Neural progenitor cell (in vitro differentiated cells): ENCODE data around the genes EIF3A and SFXN4.

- RAMPAGE, long total RNA: no peak
Observed at GRCh38 chr10:117552096-117552729, 9.7 kb downstream of the EMX2 start.

DNA sequence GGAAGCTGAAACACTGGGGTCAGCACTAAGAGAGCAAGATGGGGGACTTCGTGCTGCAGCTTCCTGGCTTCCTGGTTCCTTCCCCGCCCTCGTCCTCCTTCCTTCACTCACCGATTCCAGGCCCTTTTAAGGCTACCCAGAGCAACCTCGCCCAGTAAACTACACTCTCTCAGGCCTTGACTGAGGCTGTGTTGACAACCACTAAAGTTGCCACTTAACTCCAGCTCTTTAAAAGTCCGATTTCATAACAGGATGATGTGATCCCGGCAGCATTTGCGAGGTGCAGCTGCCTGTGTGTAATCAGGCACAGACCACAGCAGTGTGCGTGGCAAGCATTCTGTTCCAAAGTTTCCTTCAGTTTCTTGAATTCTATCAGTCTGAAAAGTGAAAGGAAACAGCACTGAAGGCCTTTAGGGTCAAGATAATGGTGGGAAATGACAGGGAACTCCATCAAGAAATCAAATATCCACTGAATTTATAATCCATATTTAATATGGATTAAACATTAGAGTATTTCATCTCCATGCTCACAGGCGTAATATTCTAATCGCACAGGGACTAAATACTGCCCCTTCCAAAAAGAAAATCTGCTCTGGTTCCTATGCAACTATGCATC, 110.5 kb downstream of the RAB11FIP2 start:
- RAMPAGE, long total RNA: no peak

- RAMPAGE, long total RNA: no peak
Observed at GRCh38 chr10:118024495-118025142, 22.1 kb downstream of the RAB11FIP2 start.

- RAMPAGE, long total RNA: no peak
Observed at GRCh38 chr10:118045557-118046533, 896 bp downstream of the RAB11FIP2 start.

DNA sequence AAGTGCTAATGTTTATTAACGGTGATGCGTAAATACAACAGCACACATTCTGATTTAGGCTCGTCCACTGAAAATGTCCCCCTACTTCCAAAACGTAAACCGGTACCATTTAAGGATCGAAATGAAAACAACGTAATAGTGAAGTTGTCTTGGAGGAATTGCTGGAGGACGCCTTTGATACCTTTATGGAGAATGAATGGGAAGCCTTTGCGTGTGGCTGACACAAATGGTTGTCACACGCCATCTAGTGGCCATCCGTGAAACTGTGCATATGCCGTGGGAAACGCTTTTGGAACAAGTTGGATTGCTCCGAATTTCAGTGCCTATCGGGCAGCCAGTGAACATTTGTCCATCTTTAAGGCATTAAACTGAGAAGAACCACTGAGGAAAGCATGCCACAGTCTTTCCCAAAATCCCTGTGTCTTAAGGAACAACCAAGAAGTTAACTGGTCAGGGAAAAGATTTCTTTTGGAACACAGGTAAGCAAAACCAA, 100.9 kb downstream of the FAM204A start:
- RAMPAGE, long total RNA: no peak

DNA sequence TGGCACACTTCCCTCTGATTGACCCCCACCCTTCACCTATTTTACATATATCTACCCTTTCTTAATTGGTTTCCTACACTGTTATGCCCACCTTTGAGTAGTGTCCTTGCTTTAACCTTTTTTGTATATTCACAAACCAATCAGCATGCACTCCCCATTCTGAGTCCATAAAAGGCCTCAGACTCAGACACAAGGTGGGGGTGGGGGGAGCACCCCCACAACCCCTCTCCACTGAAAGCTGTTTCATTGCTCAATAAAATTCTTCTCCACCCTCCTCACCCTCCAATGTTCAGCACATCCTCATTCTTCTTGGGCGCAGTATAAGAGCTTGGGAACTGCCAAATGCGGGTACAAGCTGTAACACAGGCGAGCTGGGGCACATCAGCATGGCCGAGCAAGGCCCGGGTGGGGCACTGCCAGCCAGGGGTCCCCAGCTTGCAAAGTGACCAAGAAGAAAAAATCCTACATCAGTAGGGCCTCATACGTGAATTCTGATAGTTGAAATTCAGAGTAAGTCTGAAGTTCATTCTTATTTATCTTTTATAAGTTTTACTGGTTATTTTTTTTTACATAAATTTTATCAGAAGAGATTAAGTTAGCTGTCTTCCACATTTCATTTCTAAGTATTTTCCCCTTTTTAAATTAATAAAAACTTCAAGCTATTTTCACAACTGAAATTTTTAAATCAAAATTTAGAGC, 50.1 kb downstream of the CACUL1 start:
- RAMPAGE, long total RNA: no peak

DNA sequence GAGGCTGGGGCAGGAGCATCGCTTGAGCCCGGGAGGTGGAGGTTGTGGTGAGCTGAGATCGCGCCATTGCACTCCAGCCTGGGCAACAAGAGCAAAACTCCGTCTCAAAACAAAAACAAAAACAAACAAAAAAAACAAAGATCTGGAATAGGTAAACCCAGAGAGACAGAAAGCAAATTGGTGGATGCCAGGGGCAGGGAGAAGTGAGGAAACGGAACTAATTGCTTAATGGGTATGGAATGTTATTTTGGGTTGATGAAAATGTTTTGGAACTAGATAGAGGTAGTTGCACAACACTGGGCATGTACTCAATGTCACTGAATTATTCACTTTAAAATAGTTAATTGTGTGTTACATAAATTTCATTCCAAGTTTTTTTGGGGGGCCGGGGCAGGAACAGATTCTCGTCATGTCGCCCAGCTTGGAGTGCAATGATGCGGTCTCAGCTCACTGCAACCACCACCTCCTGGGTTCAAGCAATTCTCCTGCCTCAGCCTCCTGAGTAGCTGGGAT, 10.4 kb downstream of the CACUL1 start:
- RAMPAGE, long total RNA: no peak

DNA sequence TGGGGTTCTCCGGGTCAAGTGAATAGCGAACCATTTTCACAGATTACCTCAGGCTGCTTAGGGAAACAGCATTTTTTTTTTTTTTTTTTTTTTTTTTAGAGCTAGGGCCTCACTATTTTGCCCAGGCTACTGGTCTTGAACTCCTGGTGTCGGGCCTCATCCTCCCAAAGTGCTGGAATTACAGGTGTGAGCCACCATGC, 117.7 kb upstream of the CACUL1 start:
- RAMPAGE, long total RNA: no peak

DNA sequence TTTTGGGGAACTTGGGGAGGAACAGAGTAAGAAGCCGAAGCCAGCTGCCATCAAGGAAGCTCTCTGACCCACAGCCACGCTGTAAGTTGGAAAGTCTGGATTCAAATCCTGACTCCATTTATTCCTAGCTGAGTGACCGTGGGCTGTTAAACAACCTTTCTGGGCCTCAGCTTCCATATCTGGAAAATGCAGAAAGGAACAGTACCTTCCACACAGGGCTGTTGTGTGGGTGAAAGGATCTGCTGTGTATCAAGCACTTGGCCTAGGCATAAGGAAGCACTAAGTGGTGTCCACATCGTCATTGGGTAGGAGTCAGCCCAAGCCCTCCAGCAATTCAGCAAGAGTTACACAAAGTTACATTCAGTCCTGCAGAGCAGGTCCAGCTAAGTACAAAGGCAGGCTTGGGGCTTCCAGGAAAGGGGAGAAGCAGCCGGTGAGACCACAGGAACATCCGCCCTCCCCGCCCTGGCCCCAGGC, 69.5 kb upstream of the NANOS1 start:
- RAMPAGE, long total RNA: no peak

- RAMPAGE, long total RNA: no peak
Observed at GRCh38 chr10:119030660-119031658, 1.4 kb downstream of the NANOS1 start.

GRCh38 chr10:119035915-119036399, 6.4 kb downstream of the NANOS1 start:
- RAMPAGE, long total RNA: no peak

DNA sequence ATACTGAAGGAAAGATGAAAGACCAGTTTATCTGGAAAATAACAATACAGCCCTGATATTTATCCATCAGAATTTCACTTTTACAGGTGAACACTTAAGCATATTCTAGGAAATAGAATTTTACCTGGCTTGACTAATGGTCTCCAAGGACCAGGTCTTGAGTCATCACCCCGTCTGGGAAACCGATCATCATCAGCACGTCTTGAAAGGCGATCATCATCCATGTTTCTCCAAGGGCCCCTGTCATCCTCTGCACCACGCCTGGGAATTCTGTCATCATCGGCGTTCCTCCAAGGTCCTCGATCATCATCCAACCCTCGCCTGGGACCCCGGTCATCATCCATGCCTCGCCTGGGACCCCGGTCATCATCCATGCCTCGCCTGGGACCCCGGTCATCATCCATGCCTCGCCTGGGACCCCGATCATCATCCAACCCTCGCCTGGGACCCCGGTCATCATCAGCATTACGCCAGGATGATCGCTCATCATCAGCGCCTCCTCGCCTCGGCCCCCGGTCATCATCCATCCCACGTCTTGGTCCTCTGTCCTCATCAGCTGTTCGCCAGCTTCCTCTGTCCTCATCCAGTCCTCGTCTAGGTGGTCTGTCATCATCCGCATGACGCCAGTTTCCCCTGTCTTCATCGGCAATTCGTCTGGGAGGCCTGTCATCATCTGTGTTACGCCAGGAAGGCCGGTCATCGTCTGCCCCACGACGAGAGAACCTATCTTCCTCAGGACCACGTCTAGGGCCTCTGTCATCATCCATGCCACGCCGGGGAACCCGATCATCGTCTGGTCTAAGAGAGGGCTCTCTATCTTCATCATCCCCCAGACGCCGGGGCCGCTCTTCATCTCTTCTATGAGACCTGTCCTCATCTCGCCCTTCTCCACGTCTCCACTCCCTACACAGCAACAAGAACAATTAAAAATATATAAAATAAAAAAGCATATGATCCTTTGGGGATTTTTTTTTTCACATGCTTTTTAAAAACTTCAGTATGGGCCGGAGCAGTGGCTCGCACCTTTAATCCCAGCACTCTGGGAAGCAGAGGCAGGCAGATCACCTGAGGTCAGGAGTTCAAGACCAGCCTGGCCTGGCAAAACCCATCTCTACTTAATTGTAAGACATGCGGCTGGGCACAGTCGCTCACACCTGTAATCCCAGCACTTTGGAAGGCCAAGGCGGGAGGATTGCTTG, 12.8 kb downstream of the NANOS1 start:
- RAMPAGE, long total RNA: no peak

DNA sequence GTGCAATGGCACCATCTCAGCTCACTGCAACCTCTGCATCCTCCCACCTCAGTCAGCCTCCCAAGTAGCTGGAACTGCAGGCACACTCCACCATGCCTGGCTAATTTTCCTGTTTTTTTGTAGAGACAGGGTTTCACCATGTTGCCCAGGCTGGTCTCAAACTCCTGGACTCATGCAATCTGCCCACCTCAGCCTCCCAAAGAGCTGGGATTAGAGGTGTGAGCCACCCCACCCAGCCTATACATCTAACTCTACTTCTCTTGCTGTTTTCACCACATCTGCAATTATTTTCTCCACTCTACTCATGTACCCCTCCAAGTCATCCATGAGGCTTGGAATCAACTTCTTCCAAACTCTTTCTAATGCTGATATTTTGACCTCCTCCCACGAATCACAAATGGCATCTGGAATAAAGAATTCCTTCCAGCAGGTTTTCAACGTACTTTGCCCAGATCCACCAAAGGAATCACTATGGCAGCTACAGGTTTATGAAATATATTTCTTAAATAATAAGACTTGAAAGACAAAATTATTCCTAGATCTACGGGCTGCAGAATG, 23.0 kb downstream of the NANOS1 start:
- RAMPAGE, long total RNA: no peak

DNA sequence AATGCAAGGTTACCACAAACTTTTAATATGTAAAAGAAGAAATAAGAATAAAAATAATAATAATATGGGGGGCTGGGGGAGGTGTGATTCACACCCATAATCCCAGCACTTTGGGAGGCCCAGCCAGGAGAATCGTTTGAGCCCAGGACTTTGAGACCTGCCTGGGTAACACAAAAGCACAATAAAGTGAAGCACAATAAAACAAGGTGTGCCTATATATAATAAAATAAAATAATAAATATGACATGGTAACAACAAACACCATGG, 25.2 kb downstream of the EIF3A start:
- RAMPAGE, long total RNA: no peak

DNA sequence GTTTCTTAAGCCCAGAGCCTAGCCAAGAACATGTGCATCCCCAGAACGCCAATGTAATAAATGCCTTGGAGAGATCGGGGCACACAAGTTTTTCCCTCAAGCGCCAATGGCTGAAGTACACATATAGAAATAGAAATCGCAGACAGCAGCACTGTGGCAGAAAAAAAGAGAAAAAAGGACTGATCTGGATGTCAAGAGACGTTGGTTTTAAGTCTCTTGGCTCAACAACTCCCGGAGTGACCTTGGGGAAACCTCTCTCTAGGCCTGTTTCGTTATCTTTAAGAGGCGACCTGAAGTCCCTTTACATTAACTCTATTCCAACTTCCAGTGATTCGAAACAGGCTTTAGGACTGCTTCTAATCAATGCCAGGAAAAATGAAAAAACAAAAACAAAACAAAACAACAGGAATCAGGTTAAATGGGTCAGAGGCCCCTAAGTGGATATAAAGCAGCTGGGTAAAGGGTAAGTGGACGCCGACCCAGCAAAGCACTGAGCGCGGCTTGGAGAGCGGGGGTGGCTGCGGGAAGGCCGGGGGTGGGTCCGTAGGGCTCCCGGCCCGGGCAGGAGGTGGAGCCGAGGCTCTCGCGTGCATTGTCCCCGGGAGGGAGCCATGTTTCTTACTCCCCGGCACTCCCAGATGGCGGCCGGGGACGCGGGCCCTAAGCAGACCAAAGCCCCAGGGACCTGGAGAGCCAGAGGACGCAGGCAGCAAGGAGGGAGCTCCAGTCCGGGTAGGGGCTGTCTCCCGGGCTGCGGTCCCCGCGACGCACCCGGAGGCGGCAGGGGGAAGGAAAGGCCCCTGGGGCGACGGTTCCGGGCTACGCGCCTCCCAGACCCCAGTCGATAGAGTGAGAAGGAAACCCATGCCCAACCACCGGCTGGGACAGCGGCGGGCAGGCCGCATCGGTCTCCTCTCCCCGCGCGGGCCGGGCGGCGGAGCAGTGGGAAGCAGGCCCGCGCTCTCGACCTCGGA, 721 bp downstream of the EIF3A start:
- RAMPAGE, long total RNA: no peak

DNA sequence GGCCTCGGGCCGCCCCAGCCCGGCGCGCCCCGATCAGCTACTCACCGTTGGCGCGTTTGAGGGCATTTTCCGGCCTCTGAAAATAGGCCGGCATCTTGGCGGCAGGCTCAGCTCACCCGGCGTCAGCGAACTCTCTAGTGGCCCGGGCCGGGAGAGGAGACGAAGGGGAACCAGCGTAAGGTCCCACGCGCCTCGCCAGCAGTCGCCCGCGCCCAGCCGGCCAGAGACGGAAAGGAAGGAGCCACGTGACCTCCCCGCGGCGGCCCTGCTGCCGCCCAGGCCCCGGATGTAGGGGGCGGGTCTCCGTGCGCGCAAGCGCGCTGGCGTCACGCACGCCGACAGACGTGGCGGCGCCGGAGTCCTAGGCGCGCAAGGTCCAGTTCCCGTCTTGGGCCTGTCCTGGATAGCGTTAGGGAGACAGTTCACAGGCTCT, at the start of gene EIF3A:
Gene EIF3A, minus strand, starts transcription at position 235 of the 433 bp plus-strand sequence.
- RAMPAGE, long total RNA: start-site peak on the minus strand centred at position 218 of the sequence, 43 bp wide, 194 and 71 reads in 2 replicates

DNA sequence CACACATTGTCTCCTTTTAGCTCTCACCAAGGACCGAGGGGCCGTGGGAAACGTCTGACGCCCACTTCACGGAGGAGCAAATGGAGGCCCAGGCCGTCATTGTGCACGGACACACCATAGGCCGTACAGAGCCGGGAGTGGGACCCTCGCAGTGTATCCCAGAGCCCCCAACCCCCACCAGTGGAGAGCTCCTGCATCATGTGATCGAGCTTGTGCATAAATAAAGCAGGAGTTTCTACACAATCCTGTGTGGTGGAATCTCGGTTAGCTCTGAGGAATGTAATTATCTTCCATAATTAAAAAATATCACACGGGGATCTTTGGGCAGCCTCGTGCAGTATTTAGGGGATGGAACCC, 809 bp downstream of the DENND10 start:
- RAMPAGE, long total RNA: no peak

DNA sequence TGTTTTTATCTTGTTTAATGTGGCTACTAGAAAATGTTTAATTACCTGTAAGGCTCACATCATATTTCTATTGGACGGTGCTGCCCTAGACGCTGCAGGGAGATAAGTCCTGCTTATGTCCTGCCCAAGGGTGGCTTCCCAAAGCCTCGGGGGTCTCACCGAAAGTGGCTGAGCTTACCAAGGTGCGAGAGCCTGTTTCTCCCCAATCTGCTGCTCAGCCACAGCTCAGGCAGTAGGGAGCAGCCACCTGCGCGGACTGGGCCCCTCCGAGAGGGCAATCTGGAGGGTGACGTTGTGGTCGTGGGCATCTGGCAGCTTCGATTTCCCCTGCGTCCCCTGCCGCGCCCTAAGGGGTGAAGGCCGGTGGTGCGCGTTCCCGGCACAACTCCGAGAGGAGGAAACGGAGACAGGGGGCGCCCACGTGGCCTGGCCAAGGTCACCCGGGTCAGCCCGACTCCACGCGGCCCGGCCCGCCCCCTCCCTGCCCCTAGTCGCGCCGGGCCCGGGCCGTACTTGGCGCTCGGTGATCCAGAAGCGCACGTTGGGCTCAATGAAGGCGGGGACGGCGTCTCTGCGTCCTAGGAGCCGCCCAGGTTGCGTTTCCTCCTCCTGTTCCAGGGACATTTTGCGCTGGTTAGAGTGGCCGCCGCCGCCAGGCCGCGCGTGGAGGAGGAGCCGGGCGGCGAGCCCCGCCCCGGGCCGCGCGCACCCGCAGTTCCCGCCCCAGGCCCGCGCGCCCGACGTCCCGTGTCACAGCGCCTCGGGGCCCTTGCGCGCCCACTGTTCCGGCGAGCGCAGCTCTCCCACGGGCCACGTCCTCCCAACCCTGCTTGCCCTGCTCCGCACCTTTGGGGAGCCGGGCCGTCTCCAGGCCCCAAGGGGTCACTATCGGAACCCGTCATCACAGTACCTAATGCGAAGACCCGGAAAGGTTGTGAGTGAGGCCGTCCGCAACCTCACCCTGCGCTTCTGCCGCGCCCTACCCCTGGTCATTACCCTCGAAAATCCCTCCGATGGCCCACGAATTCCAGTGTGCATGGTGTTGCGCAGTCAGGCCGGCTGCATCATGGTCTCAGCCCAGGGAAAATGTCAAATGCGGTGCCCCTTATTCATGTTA, at the start of gene SFXN4:
Gene SFXN4, minus strand, starts transcription at position 691 of the 1,117 bp plus-strand sequence.
- RAMPAGE, long total RNA: start-site peak on the minus strand centred at position 659 of the sequence, 22 bp wide, 26 and 32 reads in 2 replicates

DNA sequence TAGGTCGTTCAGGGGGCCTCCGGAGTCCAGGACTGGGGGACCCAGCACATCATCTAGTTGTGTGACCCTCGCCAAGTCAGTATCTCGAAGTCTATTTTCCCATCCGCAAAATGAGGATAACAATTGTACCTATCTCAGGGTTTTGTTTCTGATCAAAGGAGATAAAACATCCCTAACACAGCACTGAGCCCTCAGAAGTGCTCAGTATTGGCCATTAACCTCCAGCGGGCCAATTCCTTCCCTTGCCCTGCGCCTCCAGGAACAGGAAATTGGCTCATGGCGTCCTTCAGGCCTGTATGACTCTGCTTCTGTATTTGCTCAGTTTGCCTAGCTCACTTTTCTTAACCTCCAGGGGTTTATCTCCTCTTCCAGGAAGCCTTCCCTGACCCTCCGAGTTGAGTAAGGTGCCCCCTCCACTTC, 897 bp upstream of the SFXN4 start:
- RAMPAGE, long total RNA: no peak

DNA sequence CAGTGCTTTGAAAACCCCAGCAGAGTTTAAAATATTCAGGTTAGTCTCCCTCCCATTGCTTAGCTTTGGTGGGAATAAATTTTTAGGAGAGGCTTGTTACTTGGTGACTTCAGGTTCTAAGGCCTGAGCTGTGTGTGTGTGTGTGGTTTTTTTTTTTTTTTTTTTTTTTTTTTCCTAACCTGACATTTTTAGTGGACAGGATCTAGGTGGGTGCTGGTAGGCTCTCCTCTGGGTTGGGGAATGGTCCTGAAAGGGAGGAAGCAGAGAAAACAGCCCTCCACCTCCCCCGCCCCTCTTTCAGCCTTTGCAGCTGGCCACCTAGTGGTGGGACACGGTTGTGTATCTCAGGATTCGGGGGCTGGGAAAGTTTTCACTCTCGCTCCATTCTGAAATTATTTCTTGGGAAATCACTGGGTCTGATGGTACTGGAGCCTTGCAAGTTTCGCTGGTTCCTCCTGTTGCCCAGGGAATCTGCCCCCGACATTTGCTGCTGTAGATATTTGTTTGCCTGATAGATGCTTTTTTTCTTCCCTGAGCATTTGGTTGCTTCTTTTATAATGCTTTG, 2.1 kb downstream of the GRK5 start:
- RAMPAGE, long total RNA: no peak